ENCODE results near the gene TRPC4.

DNA sequence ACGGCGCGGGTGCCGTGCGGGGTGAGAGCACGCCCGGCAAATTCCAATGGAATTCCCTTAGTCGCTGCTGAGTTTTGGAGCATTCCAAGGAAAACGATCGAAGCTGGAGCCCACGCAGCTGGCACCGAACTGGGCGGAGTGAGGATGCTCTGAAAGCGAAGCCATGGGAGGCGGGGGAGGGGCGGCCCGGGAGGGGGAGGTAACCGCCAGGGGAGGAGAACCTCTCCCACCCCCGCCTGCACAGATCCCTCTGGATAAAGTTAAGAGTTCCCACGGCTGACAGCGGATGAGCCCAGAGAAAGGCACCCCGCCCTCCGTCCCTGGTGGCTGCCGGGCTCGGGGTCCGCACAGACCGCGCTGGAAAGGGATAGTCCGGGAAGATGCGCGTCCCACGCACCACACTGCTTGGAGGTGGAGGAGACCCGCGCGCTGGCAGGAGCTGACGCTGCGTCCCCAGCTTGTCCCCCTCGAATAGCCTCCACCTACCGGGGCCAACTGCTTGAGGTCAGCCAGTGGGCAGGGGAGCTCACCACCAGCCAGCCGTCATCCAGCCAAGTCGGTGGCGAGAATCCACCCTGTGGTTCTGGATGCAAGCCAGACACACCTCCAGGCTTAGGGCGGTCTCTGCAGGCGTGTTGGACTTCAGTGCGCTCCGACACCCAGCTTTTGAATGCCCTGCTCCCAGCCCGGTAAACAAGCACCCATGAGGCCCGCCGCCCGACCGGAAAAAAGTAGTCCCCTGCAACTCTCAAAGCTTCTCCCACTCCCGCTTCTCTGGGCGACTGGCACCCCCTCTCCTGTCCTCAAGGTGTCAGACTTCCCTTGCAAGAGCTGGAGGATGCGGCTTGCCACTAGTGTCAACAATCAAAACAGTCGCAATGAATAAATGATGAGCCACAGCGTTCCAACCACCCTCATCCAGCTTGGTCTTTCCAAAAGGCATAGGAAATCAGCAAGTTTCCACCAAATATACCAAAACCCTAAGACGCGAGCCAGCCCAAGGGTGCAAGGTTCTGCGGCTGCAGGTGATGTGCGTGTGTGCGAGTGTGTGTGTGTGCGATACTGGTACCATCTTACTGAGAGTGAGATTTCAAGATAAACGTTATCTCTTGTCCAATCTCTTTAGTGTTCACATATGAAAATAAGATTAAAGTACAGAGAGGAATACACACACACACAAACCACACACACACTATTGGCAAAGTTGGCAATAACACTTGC, at the start of gene TRPC4:
TRPC4 (minus strand) TSS at position 131 of the 1,221 bp plus-strand sequence.
- PRO-cap = no peak

- PRO-cap = no peak
These were observed 171.9 kb downstream of the NHLRC3 start for GRCh38 chr13:39210146-39210593.

- PRO-cap = no peak
These were observed 254.8 kb downstream of the LHFPL6 start for GRCh38 chr13:39347972-39348800.

DNA sequence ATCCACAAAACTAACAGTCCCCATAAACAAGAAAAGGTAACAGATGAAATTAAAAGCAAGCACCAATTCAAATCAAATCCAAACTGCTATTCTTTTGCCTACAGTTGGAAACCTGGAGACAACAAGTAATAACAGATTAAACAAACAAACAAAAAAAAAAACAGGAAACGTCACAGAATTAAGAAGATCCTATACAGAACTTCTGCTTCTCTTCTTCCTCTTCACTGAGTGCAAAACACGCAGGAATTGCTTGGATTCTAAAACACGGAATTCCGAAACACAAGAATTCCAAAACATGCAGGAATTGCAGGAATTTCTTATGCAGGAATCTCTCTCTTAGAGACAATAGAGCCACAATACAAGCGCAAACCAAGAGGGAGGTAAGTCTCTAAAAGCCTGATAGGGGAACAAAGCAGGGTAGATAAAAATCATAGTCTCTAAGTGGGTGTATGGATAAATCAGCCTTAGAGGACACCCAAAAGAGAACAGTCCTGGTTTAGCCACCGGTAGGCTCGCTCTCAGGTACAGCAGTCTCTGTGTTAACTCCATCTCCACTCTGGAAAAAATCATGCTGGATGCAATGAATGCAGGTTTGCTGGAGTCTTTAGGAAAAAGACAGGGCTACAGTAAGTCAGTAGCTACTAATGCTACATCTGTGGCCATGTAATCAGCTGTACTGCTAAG, 112.9 kb downstream of the LHFPL6 start:
- PRO-cap = no peak

DNA sequence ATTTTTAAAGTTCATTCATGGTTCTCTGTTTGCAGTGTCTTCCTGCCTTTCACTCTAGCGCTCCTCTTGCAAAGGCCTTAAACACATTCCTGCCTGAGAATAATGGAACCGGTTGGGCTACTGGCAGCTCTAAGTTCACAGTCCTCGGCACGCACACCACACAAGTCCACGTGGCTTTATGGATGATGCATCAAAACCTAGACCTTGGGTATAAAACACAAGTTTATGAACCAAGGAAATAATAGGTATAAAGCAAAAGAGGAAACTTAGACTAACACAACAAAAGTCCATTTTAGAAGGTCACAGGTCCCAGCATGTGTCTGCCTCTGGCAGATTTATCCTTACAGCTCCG, 65.9 kb downstream of the LHFPL6 start:
- PRO-cap = no peak

- PRO-cap = no peak
These were observed 474.0 kb downstream of the FOXO1 start for GRCh38 chr13:40192465-40192788.

DNA sequence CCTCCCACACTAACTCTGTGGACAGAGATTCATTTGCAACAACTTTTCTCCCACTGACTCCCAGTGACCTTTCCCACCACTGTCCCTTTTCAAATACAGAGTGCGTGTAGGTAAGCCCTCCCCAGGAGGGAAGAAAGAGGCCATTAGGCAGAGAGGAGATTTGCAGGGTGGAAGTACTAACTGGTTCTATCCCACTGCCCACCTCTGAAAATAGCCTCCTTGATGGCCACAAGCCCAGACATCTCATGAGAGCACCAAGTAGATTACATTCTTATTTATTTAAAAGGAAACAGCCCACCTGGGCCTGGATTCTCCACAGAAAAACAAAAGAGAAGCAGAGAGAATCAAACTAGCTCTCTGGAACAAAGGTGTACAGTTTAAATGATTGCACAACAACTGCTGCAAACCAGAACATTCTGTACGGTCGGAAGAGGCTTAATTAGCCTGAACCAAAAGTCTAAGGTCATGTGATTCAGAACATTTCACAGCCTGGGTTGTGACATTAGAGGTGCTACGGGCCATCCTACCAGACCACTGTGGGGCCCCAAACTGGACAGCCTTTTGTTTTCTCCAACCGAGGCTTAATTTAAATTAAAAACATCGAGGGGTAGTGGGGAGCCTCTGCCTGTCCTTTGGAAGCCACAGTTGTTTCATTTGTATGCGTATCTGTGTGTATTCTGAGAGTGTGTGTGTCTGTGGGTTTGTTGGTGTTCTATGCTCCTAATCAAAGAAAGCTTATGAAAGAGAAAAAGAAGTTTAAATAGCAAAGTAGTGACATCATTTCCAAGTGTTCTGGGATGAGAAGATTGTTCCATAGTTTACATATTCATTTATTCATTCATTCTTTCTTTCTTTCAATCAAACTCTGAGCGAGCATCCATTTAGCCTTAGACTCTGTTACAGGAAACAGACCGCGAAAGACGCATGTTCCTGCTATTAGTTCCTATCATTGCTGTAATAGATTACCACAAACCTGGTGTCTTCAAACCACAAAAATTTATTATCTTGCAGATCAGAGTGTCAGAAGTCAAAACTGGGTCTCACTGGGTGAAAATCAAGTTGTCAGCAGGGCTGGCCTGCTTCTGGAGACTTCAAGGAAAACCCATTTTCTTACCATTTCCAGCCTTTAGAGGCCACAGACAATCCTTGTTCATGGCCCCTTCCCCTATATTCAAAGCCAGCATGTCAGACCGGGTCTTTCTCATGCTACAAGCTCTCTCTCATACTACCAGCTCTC, 444.9 kb downstream of the FOXO1 start:
- PRO-cap = no peak

GRCh38 chr13:40345820-40346325, 320.6 kb downstream of the FOXO1 start:
- PRO-cap = no peak

DNA sequence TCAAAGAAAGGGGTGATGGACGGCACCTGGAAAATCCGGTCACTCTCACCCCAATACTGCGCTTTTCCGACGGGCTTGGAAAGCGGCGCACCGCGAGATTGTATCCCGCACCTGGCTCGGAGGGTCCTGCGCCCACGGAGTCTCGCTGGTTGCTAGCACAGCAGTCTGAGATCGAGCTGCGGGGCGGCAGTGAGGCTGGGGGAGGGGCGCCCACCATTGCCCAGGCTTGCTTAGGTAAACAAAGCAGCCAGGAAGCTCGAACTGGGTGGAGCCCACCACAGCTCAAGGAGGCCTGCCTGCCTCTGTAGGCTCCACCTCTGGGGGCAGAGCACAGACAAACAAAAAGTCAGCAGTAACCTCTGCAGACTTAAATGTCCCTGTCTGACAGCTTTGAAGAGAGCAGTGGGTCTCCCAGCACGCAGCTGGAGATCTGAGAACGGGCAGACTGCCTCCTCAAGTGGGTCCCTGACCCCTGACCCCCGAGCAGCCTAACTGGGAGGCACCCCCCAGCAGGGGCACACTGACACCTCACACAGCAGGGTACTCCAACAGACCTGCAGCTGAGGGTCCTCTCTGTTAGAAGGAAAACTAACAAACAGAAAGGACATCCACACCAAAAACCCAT, 309.8 kb downstream of the FOXO1 start:
- PRO-cap = no peak

DNA sequence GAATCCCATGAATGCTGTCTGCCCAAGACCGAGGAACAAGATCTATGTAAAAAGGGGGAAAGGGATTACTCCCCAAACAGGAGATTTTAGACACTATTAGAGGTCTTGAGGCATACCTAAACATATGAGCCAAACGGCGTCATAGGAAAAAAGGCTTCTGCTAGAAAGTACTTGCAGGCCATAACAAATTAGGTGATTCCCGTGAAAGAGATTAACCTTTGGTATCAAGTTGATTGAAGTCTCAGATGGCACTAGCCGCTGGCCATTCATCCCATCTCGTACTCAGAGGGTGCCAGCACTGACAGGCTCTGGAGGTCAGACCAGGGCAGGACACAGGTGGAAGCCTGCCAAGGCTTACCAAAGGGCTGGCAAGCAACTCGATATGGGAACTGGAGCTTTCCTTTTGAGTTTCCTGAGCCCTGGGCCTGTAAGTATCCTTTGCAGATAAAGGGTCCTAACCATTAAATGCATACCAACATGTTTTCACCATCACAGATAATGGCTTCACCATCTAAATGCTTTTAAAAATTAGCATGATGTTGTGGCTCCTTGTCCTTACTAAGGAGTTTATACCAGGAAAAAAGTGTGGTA, 225.2 kb downstream of the FOXO1 start:
- PRO-cap = unidirectional peak, minus-strand start at position 284 of the sequence

DNA sequence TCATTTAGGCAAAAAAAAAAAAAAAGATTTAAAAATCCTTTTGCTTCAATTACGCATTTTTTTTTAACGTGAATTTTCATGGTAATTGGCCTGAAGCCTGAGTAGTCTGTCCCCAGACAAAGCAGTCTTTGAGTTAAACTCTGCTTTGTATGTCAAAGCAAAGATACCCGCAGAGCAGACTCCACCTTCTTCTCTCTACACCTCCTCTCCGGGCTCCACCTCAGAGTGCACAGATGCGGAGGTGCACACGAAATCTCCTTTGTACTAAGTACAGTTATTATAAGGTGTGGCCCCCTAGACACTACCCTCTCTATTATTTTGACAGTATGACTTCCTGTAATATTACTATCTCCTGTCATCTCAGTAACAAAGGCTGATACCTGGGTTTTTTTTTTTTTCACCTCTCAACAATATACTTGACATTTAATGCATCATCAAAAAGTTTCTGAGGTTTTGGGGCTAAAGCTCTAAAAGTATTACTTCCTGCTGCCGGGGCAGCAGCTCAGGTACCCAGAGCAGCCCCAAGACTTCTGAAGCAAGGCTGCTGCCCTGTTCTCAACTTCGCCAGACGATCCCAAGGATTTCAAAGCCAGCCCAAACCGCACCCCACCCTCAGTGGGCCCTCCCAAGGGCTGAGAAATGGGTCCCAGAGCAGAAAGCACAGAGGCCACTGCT, 180.8 kb downstream of the FOXO1 start:
- PRO-cap = no peak

DNA sequence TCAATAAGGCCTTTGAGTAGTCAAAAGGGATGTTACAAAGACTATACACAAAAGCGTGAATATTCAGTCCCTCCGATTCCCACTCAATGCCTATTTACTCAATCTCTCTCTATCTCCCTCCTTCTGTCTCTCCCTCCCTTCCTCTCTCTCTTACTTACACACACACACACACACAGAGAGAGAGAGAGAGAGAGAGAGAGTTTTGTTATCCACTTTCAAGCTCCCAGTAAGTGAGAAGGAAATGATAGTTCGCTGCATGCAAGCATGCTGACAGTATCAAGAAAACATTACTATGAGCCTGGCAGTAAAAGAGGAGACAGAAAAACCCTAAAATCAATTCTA, 172.0 kb downstream of the FOXO1 start:
- PRO-cap = no peak

DNA sequence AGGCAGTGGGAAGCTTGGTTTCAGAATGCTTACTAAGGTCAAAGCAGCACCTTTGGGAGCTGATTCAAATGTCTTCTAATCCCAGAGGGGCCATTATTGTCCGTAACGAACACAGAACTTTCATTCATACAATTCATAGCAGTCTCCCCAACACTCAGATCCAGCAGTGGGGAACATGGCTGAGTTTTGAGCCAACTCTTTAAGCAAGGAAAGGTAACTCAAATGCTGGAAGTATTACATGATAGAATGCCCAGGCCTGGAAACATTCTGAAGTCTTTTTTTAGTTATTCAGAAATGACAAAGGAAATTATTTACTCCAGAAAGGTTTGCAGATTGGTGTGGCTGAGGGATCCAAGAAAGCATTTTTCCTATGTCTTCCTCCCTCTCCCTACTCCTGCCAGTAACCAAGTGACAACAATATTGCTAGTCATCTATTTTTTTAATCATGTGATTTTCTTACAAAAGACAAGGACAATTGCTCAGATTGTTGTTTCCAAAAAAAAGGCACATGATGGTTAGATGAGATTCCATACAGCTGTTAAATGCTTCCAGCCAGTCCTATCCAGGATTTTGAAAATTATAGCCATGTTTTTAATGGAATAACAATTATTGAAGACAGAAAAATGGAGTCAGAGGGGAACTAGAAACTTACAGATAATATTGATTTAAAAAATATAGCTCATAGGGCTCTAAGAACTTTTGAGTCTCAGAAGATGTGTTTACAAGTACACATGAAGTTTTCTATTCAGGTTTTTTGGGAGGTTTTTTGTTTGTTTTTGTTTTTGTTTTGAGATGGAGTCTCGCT, 118.6 kb downstream of the FOXO1 start:
- PRO-cap = no peak

- PRO-cap = bidirectional peak, plus-strand start at chr13:40564587, minus-strand start at chr13:40564403
These were observed 102.1 kb downstream of the FOXO1 start for GRCh38 chr13:40564060-40565120.

GRCh38 chr13:40585784-40586419, 80.5 kb downstream of the FOXO1 start:
- PRO-cap = no peak

DNA sequence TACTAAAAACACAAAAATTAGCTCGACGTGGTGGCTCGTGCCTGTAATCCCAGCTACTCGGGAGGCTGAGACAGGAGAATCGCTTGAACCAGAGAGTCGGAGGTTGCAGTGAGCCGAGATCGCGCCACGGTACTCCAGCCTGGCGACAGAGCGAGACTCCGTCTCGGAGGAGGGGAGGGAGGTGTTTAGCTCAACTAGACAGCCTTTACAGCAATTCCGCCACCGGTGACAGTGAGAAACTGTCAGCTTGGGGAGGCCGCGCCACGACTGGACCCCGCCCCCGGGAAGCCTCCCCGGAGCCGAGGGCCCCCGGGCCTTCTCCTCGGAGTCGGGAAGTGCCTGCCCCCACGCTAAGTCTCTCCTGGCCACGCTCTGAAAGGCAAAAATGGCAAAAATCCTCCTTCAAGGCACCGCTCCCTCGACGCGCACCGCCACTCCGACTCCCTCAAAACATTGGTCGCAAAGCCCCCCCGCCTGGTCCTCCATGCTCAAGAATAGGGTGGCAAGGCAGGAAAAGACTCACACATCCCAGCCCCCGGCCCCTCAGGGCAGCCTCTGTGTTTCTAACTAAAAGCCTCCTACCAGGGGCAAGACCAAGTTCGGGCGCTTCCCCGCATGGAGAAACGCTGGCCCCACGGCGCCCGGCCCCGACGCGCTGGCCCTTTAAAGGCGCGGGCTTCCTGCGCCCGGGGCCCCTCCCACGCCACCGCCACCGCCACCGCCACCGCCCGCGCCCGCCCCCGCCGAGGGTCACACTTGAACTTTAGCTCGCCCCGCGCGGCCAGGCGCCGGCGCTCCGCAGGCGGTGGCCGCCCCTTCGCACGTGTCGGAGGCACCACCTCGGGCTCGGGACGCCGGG, 2.1 kb downstream of the FOXO1 start:
- PRO-cap = unidirectional peak, plus-strand start at position 234 of the sequence; bidirectional peak, plus-strand start at position 750 of the sequence, minus-strand start at position 652 of the sequence

GRCh38 chr13:40735116-40735628, 35.8 kb downstream of the MRPS31 start:
- PRO-cap = no peak

DNA sequence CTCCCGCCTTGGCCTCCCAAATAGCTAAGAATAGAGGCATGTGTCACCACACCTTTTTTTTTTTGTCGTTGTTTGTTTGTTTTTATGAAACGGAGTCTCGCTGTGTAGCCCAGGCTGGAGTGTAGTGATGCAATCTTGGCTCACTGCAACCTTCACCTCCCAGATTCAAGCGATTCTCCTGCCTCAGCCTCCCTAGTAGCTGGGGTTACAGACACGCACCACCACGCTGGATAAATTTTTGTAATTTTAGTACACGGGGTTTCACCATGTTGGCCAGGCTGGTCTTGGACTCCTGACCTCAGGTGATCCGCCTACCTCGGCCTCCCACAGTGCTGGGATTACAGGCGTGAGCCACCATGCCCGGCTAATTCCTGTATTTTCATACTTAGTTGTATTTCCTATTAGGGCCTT, 714 bp upstream of the SLC25A15 start:
- PRO-cap = no peak

DNA sequence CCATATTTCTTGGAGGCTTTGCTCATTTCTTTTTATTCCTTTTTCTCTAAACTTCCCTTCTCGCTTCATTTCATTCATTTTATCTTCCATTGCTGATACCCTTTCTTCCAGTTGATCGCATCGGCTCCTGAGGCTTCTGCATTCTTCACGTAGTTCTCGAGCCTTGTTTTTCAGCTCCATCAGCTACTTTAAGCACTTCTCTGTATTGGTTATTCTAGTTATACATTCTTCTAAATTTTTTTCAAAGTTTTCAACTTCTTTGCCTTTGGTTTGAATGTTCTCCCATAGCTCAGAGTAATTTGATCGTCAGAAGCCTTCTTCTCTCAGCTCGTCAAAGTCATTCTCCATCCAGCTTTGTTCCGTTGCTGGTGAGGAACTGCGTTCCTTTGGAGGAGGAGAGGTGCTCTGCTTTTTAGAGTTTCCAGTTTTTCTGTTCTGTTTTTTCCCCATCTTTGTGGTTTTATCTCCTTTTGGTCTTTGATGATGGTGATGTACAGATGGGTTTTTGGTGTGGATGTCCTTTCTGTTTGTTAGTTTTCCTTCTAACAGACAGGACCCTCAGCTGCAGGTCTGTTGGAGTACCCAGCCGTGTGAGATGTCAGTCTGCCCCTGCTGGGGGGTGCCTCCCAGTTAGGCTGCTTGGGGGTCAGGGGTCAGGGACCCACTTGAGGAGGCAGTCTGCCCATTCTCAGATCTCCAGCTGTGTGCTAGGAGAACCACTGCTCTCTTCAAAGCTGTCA, 80.0 kb downstream of the SLC25A15 start:
- PRO-cap = no peak

DNA sequence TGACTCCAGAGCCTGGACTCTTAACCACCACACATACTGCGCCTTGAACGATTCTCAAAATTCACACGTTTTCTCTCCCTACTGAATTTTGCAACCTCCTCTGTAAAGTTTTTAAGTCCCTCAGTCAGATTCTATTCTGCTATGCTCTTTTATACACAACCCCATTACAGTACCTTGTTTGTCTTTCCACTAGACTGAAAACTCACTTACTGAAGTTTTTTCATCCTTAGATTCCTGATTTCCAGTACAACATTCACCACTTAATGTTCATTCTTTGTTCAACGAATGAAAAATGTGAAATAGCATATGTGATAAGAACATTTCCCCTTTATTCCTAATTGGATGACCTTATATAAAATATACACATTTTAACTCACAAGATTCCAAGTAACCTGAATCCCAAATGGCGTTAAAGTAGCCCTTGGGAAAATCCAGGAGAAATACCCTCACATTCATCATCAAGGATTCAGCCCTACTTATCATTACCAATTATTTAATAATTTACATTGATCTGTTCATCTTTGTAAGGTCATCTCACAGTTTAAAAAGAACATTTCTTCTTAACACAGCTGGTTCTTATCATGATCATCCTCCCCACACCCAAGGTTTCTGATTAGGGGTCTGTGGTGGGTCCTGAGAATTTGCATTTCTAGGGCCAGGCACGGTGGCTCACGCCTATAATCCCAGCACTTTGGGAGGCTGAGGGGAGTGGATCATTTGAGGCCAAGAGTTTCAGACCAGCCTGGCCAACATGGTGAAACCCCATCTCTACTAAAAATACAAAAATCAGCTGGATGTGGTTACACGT, 101.7 kb downstream of the ELF1 start:
- PRO-cap = no peak